Left common carotid artery plus branches (tissue), 1 donor: ENCODE data around the gene CLPTM1L.

GRCh38 chr5:1344693-1345350, at the start of gene CLPTM1L:
Gene CLPTM1L, minus strand, starts transcription at chr5:1345099.
- PRO-cap, result bidirectional peak, plus-strand start at chr5:1345240, minus-strand start at chr5:1345090

DNA sequence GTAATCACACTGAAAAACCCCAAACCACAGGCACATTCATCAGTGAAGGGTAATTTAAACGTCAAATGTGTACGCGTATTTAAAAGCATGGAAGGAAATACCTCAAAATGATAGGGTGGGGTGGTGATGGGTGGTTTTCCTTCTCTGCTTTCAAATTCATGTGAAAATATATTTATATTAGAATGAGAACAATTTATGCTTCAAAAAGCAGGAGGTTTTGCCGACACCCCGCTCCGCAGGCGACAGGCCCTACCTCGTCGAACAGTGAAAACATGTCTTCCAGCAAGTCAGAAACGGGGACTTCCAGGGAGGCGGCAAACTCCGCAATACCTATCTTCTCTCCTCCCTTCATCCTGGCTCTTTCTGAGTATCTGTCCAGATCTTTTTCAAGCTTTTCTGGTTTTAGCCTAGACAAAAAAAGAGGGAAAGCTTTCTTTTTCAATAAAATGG, 28.5 kb upstream of the SLC6A3 start:
- PRO-cap, result no peak

GRCh38 chr5:1500346-1500884, 23.3 kb downstream of the LPCAT1 start:
- PRO-cap, result no peak

GRCh38 chr5:1522728-1523432, 880 bp downstream of the LPCAT1 start:
- PRO-cap, result no peak

GRCh38 chr5:1792668-1793326, 6.8 kb downstream of the MRPL36 start:
- PRO-cap, result no peak

- PRO-cap, result no peak
These were observed 5.2 kb downstream of the MRPL36 start for GRCh38 chr5:1794355-1794823.

- PRO-cap, result no peak
These were observed 246.9 kb upstream of the IRX4 start for GRCh38 chr5:2129571-2130108.

- PRO-cap, result no peak
These were observed 292.0 kb upstream of the IRX1 start for GRCh38 chr5:3303614-3304056.

- PRO-cap, result no peak
These were observed 4.5 kb upstream of the IRX1 start for GRCh38 chr5:3591153-3591595.

GRCh38 chr5:3741200-3741558, 145.5 kb downstream of the IRX1 start:
- PRO-cap, result no peak

DNA sequence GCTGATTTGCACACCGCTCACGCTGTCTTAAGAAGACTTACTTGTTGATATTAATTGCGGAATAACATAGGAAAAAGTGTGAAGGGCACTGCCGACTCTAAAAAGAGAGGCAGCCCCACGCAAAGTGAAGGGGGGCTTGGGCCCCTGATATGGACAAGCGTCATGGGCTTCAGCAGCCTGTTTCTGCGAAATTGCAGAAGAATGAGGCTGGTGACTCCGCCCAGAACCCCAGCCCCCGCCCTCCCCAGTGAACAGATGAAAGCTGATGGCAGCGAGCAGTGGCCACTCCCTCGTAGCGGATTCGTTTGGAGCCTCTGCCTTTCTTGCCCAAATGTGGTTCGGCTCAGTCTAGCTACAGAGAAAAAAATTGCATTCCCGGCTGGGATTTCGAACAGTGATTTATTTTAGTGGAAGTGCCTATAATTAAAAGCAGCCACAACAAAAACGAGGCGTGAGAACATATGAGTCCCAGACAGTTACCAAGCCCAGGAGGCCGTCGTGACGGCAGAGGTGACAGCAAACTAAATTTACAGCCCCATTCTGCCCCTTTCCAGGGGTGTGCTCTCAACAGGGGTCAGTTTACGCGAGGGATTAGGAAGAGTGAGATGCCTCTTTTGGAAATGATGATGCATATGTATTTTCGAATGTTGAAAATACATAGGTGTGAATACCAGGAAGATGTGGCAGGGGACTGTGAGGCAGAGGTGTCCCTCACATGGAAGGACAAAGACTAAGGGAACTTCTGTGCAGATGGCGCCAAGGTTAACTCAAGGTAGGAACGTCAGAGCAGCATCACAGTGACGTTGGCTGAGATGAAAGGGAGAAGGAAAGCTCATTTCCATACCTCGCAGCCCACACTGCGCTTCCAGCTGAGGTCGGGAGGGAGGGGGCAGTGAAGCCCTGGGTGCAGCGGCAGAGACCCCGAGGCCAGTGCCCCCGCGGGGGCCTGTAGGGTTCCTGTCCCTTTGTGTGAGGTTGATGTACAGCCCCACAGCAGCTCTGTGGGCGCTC, 150.1 kb downstream of the ICE1 start:
- PRO-cap, result no peak

DNA sequence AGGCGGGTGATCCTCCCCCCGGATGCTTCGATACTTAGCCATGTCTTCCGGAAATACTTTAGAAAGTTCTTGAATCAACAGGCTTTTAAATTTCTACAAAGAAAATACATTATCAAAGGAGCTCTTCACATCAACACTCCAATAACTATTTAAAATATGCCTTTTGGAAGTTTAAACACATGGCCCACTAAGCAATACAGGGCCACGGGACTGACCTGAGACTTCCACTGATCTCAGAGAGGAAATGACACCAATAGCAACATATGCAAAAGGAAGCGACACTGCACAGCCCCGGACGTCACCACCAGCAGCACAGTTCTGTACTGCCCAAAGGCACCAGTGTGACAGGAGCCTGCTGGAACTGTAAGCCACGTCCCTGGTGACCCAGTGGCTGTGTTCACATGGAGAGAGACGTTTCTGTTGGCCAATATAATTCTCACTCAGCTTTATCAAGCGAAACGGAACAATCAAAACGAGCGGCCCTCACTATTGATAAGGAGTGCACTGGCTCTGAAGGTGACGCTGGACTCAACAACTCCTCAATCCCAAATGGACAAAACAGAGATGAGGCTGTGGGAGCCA, 5.7 kb downstream of the MED10 start:
- PRO-cap, result no peak

DNA sequence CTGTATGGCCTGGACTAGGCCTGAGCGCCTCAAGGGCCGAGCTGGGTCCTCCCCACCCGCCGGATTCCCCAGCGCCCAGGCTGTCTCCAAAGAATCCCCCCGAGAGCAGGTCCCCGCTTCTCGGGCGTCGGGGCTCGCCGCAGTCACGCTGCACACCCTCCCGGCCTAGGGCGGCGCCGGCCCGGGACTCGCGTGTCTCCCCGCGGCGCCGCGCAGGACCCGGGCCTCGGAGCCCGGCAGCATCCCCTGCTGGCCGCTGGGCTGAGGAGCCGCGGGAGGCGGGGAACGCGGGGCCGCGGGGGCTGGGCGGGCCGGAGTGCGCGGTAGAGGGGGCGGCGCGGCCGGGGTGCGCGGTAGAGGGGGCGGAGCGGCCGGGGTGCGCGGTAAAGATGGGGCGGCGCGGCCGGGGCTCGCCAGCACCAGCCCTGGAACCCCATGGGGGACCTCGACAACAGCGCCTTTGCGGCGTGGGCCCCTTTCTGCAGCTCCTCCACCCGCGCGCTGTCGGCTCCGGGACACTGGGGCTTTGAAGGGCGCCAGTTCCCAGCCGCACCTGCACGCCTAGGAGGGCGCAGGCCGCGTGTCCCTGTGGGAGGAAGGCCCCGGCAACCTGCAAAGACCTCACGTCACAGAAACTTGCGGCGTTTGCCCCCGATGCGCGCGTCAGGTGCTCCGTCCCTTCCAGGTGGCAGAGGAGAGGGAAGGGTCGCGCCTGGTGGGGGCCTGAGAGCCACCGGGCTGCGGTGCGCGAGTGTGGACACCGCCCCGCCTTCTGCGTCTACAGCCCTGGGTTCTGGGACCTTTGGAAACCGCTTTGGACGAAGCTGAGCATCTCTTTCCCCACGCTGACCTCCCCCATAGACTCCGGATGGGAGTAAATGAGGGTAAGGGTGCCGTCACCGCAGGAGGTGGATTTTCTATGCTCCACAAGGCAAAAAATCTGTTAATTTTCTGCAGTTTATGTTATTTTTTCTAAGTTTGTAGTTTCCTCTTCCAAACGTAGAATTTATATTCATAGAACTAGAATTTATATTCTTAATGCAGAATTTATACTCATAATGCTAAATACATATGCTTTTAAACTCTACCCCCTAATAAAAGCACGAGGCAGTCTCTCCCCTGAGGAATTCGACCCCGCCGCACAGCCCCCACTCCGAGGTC, 49.5 kb downstream of the NSUN2 start:
- PRO-cap, result no peak

DNA sequence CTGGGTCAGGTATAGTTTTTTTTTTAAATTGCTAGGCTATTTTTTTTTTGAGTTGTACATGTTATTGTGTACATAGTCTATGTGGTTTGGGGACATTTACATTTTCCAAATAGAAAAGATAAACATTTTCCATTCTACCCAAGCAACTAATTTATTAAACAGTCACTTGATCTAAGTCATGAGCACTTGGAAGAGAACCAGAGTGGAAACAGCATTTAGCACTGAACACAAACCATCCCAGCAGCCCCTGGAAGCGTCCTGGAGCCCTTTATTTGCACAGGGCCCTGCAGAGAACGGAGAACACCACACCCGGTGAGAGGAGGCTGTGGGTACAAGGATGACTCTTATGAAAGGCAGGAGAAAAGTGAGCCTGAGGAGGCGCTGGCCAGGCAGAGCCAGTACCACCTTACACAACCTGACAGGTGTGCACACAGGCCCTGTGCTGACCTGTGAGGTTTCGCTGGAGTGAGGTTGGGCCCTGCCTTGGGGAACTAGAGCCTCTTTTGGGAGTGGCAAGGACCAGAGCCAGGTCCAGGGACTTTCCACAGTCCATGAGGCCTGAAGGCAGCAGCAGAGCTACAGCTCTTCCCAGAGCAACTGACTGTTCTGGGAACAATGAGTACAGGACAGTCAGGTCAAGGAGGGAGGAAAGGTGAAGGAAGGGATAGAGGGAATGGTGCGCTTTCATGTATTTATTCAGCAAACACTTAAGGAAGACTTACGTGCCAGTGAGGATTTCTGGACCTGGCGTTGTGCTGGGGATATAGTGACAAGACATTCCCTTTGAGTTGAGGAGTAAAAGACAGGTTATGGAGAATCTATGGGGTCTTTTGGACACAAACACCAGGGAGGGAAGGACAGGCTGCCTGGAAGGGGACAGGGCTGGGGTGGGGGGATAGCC, 3.1 kb downstream of the SRD5A1 start:
- PRO-cap, result no peak

GRCh38 chr5:6737431-6737885, 24.2 kb downstream of the TENT4A start:
- PRO-cap, result no peak

GRCh38 chr5:7289629-7290185, 106.2 kb upstream of the ADCY2 start:
- PRO-cap, result no peak

DNA sequence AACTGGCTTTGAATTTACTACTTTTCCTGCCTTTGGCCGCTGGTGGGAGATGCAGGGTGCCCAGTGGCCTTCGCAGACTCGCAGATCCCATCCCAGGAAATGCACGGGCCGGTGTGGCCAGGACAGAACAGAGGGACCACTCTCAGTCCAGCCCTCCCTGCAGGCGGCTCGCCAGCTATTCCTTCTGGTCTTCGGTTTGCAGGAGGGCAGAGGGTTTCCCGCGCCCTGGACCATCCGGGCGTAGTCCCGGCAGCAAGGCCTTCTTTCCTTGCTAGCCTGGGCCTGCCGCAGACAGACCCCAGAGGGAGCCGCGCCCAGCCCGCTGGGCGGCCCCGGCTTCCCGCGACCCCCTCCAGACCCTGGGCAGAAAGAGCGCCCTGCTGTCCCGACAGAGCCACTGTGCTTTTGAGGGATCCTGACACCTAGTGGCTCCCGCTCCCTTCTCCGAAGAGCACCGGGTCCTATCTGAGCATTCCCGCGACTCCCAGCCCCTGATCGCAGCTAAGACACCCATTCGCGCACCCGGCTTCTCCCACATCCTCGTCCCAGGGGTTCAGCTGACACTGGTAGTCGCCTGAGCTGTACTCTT, 1.2 kb downstream of the CFAP90 start:
- PRO-cap, result no peak

DNA sequence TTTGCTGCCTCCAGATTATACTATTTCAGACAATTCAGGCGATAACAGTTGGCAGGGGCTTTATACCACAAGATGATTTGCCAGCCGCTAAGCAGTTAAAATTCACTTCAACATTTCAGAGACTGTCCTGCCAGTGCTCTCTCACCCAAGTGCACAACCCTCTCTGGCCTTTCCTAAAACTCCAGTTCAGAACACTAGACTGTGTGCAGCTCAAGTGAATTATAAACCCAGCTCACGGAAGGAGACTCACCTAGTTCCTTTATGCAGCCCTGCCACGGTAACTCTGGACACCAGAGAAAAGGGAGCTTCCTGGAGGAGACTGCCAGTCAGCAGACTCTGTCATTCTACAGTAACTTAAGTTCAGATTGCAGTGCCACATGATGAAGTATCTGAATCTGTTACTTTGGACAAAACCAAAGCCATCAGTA, 2.6 kb downstream of the MTRR start:
- PRO-cap, result no peak

GRCh38 chr5:9530674-9531490, 15.0 kb downstream of the SEMA5A start:
- PRO-cap, result no peak

- PRO-cap, result no peak
These were observed 751 bp downstream of the CCT5 start for GRCh38 chr5:10250825-10251236.